ENCODE measurements around a stretch of chr11.

GRCh38 chr11:72040559-72041272 lies 39.6 kb downstream of the NUMA1 start:
- RAMPAGE, long total RNA = no peak
- RRBS = no CpG with 5 or more reads among the region's 19 CpGs
PRO-cap:
- standard = bidirectional peak, plus-strand start at chr11:72040913, minus-strand start at chr11:72040838; bidirectional peak, plus-strand start at chr11:72041170, minus-strand start at chr11:72041122
- CoPRO, capped RNA only, 2 experiments = peak in 2 of 2 experiments; most common plus-strand start chr11:72041147 (in 1); most common minus-strand start chr11:72041135 (in 2)
- CoPRO, capped and uncapped RNA, 2 experiments = no peak in any of the 2 experiments
- CoPRO, uncapped RNA only, 2 experiments = no peak in any of the 2 experiments
CAGE:
- cytosol, long polyA plus RNA = no peak
- long polyA plus RNA = no peak
- nucleolus, long total RNA = no peak
- nucleus, long polyA plus RNA = no peak

DNA sequence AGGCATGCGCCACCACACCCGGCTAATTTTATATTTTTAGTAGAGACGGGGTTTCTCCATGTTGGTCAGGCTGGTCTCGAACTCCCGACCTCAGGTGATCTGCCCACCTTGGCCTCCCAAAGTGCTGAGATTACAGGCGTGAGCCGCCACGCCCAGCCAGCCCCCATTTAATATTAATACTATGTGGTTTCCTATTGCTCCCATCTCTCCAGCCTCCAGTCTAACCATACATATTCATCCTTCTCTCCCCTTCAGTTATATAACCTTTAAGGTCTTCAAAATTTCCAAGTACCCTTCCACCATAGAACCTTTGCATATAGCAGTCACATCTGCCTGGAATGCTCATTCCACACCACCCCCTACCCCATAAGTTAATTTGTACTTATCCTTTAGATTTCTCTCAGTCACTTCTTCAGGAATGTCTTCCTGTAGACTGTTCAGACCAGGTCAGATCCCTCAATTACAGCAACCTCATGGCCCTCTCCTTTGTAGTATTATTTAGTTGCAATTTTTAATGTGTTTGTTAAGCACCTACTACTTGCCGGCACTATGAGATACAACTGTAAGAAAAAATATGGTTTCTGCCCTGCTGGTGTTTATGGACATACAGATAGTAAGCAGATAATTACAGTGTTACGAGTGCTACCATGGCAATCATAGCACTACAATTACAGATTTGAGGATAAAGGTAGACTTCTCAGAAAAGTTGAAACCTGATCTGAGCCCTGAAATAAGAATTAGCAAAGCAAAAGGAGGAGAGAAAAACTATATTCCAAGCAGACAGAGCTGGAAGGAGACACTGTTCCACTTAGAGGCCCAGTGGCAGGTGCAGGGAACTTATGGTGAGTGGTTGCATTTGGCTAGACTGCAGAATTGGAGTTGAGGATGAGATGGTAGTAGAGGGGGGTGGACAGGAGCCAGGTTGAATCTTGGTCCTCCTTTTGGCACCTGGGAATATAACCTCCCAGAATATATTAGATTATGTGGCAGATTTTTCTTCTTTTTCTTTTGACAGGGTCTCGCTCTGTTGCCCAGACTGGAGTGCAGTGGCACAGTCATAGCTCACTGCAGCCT lies 2.7 kb downstream of the LRRC51 start:
- RAMPAGE, long total RNA = no peak
- RRBS = no CpG with 5 or more reads among the region's 11 CpGs
PRO-cap:
- standard = no peak
- CoPRO, capped RNA only, 2 experiments = peak in 1 of 2 experiments; most common plus-strand start position 797 of the sequence (in 1); most common minus-strand start position 739 of the sequence (in 1)
- CoPRO, capped and uncapped RNA, 2 experiments = no peak in any of the 2 experiments
- CoPRO, uncapped RNA only, 2 experiments = peak in 2 of 2 experiments; most common plus-strand start position 719 of the sequence (in 1); most common minus-strand start position 556 of the sequence (in 1)
CAGE:
- cytosol, long polyA plus RNA = no peak
- long polyA plus RNA = no peak
- nucleolus, long total RNA = no peak
- nucleus, long polyA plus RNA = no peak

- RAMPAGE, long total RNA = no peak
- RRBS = no CpG with 5 or more reads among the region's 2 CpGs
PRO-cap:
- standard = no peak
- CoPRO, capped RNA only, 2 experiments = no peak in any of the 2 experiments
- CoPRO, capped and uncapped RNA, 2 experiments = no peak in any of the 2 experiments
- CoPRO, uncapped RNA only, 2 experiments = no peak in any of the 2 experiments
CAGE:
- cytosol, long polyA plus RNA = no peak
- long polyA plus RNA = no peak
- nucleolus, long total RNA = no peak
- nucleus, long polyA plus RNA = no peak
These were observed 5.2 kb downstream of the LRRC51 start for GRCh38 chr11:72085766-72086357.

DNA sequence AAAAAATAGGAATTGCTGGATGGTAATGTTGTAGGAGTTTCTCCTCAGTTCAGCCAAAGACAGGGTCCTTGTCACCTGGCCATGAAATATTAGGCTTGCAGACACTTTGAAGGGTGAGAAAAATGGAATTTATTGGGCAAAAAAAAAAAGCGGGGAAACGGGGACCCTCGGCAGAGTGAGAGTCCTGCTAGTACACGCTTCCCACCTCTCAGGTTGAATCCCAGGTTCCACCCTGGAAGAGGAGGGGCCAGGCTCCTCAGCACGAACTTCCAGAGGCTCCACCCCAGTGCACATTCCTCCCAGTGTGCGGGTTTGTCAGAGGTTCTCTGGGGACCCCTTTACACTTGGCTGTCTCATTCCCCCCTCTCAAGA lies 27.3 kb downstream of the FOLR3 start:
- RAMPAGE, long total RNA = no peak
- RRBS = no CpG with 5 or more reads among the region's 6 CpGs
PRO-cap:
- standard = bidirectional peak, plus-strand start at position 286 of the sequence, minus-strand start at position 215 of the sequence
- CoPRO, capped RNA only, 2 experiments = peak in 1 of 2 experiments; most common plus-strand start position 291 of the sequence (in 1)
- CoPRO, capped and uncapped RNA, 2 experiments = no peak in any of the 2 experiments
- CoPRO, uncapped RNA only, 2 experiments = no peak in any of the 2 experiments
CAGE:
- cytosol, long polyA plus RNA = no peak
- long polyA plus RNA = no peak
- nucleolus, long total RNA = no peak
- nucleus, long polyA plus RNA = no peak

GRCh38 chr11:72224434-72224543 lies 278 bp upstream of the INPPL1 start:
- RAMPAGE, long total RNA = no peak
- RRBS = no CpG with 5 or more reads among the region's 4 CpGs
PRO-cap:
- standard = no peak
- CoPRO, capped RNA only, 2 experiments = no peak in any of the 2 experiments
- CoPRO, capped and uncapped RNA, 2 experiments = no peak in any of the 2 experiments
- CoPRO, uncapped RNA only, 2 experiments = peak in 1 of 2 experiments; most common minus-strand start chr11:72224499 (in 1)
CAGE:
- cytosol, long polyA plus RNA = no peak
- long polyA plus RNA = no peak
- nucleolus, long total RNA = no peak
- nucleus, long polyA plus RNA = no peak

DNA sequence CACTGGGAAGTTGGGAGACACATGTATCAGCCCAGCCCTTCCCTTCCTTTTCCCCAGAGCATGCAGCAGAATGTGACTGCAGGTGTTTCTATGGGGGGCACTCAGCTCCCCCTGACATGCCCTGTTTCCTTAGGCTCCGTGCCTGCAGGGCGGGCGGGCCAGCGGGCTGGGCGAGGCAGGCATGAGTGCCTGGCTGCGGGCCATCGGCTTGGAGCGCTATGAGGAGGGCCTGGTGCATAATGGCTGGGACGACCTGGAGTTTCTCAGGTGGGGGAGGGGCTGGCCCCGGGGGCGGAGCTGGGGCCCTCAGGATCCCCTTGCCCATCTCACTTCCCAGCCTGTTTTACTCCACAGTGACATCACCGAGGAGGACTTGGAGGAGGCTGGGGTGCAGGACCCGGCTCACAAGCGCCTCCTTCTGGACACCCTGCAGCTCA lies 6.0 kb downstream of the PHOX2A start:
- RAMPAGE, long total RNA = no peak
- RRBS = no CpG with 5 or more reads among the region's 14 CpGs
PRO-cap:
- standard = no peak
- CoPRO, capped RNA only, 2 experiments = no peak in any of the 2 experiments
- CoPRO, capped and uncapped RNA, 2 experiments = no peak in any of the 2 experiments
- CoPRO, uncapped RNA only, 2 experiments = no peak in any of the 2 experiments
CAGE:
- cytosol, long polyA plus RNA = no peak
- long polyA plus RNA = no peak
- nucleolus, long total RNA = no peak
- nucleus, long polyA plus RNA = no peak

DNA sequence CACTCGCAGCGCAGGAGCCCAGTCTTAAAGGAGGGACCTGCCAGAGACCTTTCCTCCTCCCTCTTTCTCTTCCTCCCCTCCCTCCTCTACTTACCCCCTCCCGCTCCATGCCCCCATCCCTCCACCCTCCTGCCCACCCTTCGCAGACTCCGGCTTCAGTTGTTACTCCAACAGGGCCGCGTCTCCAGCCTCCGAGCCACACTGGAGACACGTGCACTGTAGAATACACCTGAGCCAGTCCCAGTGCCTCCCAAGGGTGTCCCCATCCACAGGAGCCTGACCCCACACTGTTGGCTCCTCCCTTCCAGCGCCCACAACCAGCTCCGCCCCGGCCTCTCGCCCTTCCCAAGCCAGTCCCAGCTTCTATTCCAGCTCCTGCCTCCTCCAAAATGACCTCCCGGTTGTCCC lies 59.3 kb downstream of the PDE2A start:
- RAMPAGE, long total RNA = no peak
- RRBS = 5% methylated on average over 3 of the region's 14 CpGs
PRO-cap:
- standard = no peak
- CoPRO, capped RNA only, 2 experiments = no peak in any of the 2 experiments
- CoPRO, capped and uncapped RNA, 2 experiments = no peak in any of the 2 experiments
- CoPRO, uncapped RNA only, 2 experiments = no peak in any of the 2 experiments
CAGE:
- cytosol, long polyA plus RNA = no peak
- long polyA plus RNA = no peak
- nucleolus, long total RNA = no peak
- nucleus, long polyA plus RNA = no peak

DNA sequence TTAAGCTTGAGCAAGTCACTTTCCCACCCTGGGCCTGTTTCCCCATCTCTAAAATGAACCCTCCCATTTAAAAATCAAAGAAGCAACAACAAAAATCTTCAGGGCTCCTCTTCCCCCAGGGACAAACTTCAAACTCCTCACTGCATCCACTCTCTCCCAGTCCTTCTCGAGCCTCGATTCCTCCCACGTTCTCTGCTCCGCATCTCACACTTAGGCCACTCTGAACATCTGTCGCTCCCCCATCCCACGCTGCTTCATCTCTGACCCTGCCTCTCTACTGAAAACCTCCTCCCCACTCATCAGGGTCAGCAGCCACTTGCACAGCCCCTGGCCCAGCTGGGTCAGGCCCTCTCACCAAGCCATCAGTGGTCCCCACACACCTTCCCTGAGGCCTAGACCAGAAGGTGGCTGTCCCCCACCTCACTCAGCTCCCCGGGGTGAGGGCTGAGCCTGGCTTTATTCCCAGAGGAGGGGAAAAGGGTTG lies 17.4 kb downstream of the PDE2A start:
- RAMPAGE, long total RNA = no peak
- RRBS = no CpG with 5 or more reads among the region's 7 CpGs
PRO-cap:
- standard = no peak
- CoPRO, capped RNA only, 2 experiments = no peak in any of the 2 experiments
- CoPRO, capped and uncapped RNA, 2 experiments = no peak in any of the 2 experiments
- CoPRO, uncapped RNA only, 2 experiments = no peak in any of the 2 experiments
CAGE:
- cytosol, long polyA plus RNA = no peak
- long polyA plus RNA = no peak
- nucleolus, long total RNA = no peak
- nucleus, long polyA plus RNA = no peak

DNA sequence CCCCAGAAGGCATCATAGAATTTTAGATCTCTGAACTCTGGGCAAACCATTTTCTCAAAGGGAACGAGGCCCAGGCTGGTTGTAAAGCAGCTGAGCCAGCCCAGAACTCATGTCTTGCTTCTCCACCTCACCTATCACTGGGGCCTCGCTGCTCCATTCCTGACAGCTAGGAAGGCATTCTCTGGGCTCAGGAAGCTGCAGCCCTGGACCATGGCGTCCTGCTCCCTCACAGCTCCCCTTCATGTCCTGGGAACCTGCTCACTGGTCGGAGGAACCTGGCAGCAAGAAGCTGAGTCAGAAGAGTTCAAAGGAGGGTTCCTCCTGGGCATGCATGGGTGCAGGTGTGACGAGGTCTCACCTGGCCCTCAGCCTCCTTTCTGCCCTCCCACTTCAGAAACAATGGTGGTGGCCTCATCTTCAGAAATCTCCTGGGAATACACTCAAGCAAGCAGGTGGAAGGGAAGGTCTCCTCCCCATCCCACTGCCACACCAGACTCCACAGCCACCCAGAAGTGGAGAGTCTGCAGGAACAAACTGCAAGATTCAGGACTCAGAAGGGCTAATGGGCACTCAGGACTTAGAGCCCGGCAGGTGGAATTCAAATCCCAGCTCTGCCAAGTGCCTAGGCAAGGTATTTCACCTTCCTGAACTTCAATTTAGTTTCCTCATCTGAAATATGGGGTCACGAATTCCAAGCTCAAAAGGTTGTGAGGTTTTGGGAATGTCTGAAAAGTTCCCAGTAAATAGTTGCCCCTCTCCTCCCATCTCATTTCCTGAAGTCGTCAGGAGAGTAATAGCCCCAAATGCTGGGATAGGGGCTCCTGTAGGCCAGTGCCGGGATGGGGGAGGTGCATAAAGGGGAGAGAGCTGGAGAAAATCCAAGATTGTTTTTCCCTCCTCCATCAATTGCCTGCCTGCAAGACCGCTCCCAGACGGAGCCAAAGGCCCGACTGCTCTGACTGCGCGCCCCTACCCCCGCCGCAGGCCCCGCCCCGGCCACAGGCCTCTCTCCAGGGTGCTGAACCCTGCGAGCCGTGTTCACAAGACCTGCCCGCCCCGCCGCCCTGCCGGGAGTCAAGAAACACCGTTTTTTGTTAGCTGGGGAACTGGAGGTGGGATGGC lies 2.1 kb upstream of the PDE2A start:
- RAMPAGE, long total RNA = no peak
- RRBS = 3% methylated on average over 5 of the region's 25 CpGs
PRO-cap:
- standard = no peak
- CoPRO, capped RNA only, 2 experiments = no peak in any of the 2 experiments
- CoPRO, capped and uncapped RNA, 2 experiments = no peak in any of the 2 experiments
- CoPRO, uncapped RNA only, 2 experiments = no peak in any of the 2 experiments
CAGE:
- cytosol, long polyA plus RNA = no peak
- long polyA plus RNA = no peak
- nucleolus, long total RNA = no peak
- nucleus, long polyA plus RNA = no peak

- RAMPAGE, long total RNA = no peak
- RRBS = no CpG with 5 or more reads among the region's 5 CpGs
PRO-cap:
- standard = no peak
- CoPRO, capped RNA only, 2 experiments = no peak in any of the 2 experiments
- CoPRO, capped and uncapped RNA, 2 experiments = no peak in any of the 2 experiments
- CoPRO, uncapped RNA only, 2 experiments = no peak in any of the 2 experiments
CAGE:
- cytosol, long polyA plus RNA = no peak
- long polyA plus RNA = no peak
- nucleolus, long total RNA = no peak
- nucleus, long polyA plus RNA = no peak
These were observed 19.7 kb upstream of the PDE2A start for GRCh38 chr11:72693937-72694264.

DNA sequence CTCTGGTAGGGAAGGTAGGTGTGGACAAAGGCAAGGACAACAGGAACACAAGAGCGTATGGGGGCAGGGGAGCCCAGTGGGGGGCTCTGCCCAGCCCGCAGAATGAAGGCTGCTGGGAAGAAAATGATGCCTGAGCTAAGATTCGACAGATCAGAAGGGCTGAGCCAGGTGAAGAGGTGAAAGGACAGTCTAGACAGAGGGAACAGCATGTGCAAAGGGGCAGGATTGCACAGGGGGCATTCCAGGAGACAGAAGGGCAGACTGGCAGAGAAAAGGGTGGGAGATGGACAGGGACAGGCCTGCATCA lies 33.2 kb upstream of the PDE2A start:
- RAMPAGE, long total RNA = no peak
- RRBS = no CpG with 5 or more reads among the region's 3 CpGs
PRO-cap:
- standard = no peak
- CoPRO, capped RNA only, 2 experiments = no peak in any of the 2 experiments
- CoPRO, capped and uncapped RNA, 2 experiments = no peak in any of the 2 experiments
- CoPRO, uncapped RNA only, 2 experiments = no peak in any of the 2 experiments
CAGE:
- cytosol, long polyA plus RNA = no peak
- long polyA plus RNA = no peak
- nucleolus, long total RNA = no peak
- nucleus, long polyA plus RNA = no peak

DNA sequence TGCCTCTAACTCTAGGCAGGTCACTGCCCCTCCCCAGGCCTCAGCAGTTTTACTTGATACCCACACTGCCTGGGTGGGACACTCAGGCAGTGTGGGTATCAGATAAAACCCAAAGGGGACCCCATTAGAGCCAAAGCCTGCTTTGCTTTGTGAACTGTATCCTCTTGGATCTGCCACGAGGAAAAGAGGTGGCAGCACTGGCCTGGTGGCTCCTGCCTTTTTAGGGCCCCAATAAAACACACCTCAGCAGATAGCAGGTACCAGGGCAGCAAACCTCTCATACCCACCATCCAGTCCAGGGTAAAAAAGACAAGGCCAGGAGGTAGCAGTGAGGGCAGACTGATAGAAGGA lies 10.4 kb downstream of the STARD10 start:
- RAMPAGE, long total RNA = no peak
- RRBS = no CpG with 5 or more reads among the region's 1 CpG
PRO-cap:
- standard = no peak
- CoPRO, capped RNA only, 2 experiments = no peak in any of the 2 experiments
- CoPRO, capped and uncapped RNA, 2 experiments = no peak in any of the 2 experiments
- CoPRO, uncapped RNA only, 2 experiments = no peak in any of the 2 experiments
CAGE:
- cytosol, long polyA plus RNA = no peak
- long polyA plus RNA = no peak
- nucleolus, long total RNA = no peak
- nucleus, long polyA plus RNA = no peak

- RAMPAGE, long total RNA = no peak
- RRBS = no CpG with 5 or more reads among the region's 10 CpGs
PRO-cap:
- standard = no peak
- CoPRO, capped RNA only, 2 experiments = no peak in any of the 2 experiments
- CoPRO, capped and uncapped RNA, 2 experiments = no peak in any of the 2 experiments
- CoPRO, uncapped RNA only, 2 experiments = no peak in any of the 2 experiments
CAGE:
- cytosol, long polyA plus RNA = no peak
- long polyA plus RNA = no peak
- nucleolus, long total RNA = no peak
- nucleus, long polyA plus RNA = no peak
These were observed 897 bp downstream of the ATG16L2 start for GRCh38 chr11:72815114-72815501.

DNA sequence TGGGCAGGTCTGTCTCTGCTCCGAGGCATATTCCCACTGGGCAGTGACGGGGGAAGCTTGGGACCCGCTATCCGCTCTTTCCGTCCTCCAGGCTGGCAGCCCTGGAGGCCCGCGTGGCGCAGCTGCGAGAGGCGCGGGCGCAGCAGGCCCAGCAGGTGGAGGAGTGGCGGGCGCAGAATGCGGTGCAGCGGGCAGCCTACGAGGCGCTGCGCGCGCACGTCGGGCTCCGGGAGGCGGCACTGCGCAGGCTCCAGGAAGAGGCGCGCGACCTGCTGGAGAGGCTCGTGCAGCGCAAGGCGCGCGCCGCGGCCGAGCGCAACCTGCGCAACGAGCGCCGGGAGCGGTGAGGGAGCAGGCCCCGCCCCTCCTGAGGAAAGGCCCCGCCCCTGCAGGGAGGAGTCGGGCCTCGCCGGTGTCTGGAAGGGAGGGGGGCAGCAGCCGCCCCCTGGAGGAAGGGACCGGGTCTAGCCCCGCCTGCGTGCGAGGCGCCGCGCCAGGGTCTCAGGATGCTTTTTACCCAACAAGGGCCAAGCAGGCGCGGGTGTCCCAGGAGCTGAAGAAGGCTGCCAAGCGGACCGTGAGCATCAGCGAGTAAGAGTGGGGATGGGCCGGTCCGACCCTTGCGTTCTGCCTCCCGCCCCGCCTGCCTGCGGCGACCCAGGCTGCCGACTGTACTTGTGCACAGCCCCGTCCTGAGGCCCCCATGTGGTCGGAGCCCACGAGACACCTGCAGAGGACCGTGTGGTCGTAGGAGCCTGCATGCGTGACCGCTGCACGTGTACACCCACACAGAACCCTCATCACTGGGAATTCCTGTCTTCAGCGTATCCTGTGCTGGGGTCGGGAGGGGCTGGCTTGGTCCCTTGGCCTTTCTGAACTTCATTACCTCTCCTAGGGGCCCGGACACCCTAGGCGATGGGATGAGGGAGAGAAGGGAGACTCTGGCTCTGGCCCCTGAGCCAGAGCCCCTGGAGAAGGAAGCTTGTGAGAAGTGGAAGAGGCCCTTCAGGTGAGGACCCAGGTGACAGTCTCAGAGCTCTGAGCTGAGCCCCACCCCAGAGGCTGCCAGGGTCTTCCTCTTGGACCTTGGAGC lies 8.1 kb downstream of the ATG16L2 start:
- RAMPAGE, long total RNA = no peak
- RRBS = 24% methylated on average over 14 of the region's 81 CpGs
PRO-cap:
- standard = bidirectional peak, plus-strand start at position 265 of the sequence, minus-strand start at position 165 of the sequence
- CoPRO, capped RNA only, 2 experiments = peak in 2 of 2 experiments; most common plus-strand start position 450 of the sequence (in 1); most common minus-strand start position 208 of the sequence (in 2)
- CoPRO, capped and uncapped RNA, 2 experiments = peak in 1 of 2 experiments; most common plus-strand start position 250 of the sequence (in 1); most common minus-strand start position 208 of the sequence (in 1)
- CoPRO, uncapped RNA only, 2 experiments = no peak in any of the 2 experiments
CAGE:
- cytosol, long polyA plus RNA = no peak
- long polyA plus RNA = no peak
- nucleolus, long total RNA = no peak
- nucleus, long polyA plus RNA = no peak

DNA sequence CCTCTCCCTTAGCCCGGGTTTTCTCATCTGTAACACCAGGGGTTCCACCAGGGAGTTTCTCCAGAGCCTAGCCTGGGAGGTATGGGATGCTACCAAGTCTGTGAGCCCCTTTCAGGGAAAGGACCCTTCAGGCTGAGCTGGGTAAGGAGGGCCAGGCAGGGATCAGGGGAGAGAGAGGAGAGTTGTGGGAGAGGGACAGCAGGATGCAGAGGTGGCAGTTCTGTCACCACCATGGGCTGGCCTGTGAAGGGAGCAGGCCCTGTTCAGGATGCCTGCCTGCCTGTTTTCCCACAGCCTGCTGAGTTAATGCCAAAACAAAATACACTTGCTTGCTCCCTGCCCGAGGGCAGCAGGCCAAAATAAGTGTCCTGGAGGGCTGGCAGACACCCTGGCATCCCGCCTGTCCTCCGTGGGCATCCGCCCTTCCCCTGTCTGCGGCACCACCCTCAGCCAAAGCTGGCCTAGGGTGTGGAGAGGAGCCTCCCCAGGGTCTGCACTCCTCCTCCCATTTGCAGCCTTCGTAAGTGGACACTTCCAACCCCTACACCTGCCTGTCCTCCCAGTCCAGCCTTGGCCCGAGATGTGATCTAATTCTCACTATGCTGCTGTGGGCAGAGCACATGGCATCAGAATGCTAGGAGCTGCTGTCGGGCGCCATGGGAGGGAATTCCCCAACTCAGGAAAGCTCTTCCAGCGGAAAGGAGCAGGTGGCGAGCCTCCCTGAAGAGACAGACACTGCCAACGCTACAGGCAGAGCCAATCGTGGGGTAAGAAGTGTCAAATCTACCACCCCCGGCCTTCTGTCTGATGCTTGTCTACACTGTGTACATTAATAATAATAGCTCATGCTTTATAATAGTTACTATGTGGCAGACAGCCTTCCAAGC lies 6.0 kb upstream of the FCHSD2 start:
- RAMPAGE, long total RNA = no peak
- RRBS = no CpG with 5 or more reads among the region's 15 CpGs
PRO-cap:
- standard = no peak
- CoPRO, capped RNA only, 2 experiments = no peak in any of the 2 experiments
- CoPRO, capped and uncapped RNA, 2 experiments = no peak in any of the 2 experiments
- CoPRO, uncapped RNA only, 2 experiments = no peak in any of the 2 experiments
CAGE:
- cytosol, long polyA plus RNA = no peak
- long polyA plus RNA = no peak
- nucleolus, long total RNA = no peak
- nucleus, long polyA plus RNA = no peak

GRCh38 chr11:73182710-73183241 lies 35.3 kb upstream of the P2RY2 start:
- RAMPAGE, long total RNA = no peak
- RRBS = no CpG with 5 or more reads among the region's 3 CpGs
PRO-cap:
- standard = unidirectional peak, minus-strand start at chr11:73182903
- CoPRO, capped RNA only, 2 experiments = no peak in any of the 2 experiments
- CoPRO, capped and uncapped RNA, 2 experiments = no peak in any of the 2 experiments
- CoPRO, uncapped RNA only, 2 experiments = no peak in any of the 2 experiments
CAGE:
- cytosol, long polyA plus RNA = no peak
- long polyA plus RNA = no peak
- nucleolus, long total RNA = no peak
- nucleus, long polyA plus RNA = no peak

DNA sequence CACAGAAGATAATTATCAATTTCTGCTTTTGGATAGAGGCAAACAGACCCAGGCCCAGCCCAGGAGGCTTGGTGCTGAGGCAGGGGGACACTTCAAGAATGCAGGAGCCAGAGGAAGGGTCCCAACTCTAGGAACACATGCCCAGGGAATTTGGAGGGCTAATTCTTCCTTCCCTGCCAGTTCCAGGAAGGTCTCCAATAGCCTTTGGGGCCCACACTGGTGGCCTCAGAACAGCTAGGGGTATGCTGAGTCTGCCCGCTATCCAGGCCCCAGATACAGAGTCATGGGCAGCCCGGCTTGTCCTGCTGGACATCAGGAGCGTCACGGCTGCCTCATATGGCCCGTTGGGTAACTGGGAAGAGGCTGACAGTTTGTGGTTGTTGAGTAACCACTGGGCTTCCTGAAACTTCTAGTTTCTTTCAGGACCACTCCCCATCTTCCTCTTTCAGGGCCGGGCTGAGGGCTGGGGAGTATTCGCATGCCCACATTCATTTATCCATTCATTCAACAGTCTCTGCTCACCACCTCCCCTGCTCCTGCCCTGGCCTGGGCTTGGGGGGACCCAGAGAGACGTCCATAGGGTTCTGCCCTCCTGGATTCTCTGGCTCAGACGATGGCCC lies 13.5 kb upstream of the P2RY2 start:
- RAMPAGE, long total RNA = no peak
- RRBS = no CpG with 5 or more reads among the region's 9 CpGs
PRO-cap:
- standard = no peak
- CoPRO, capped RNA only, 2 experiments = no peak in any of the 2 experiments
- CoPRO, capped and uncapped RNA, 2 experiments = no peak in any of the 2 experiments
- CoPRO, uncapped RNA only, 2 experiments = no peak in any of the 2 experiments
CAGE:
- cytosol, long polyA plus RNA = no peak
- long polyA plus RNA = no peak
- nucleolus, long total RNA = no peak
- nucleus, long polyA plus RNA = no peak

GRCh38 chr11:73242249-73243168 lies 24.4 kb downstream of the P2RY2 start:
- RAMPAGE, long total RNA = no peak
- RRBS = 11% methylated on average over 2 of the region's 14 CpGs
PRO-cap:
- standard = unidirectional peak, minus-strand start at chr11:73242748
- CoPRO, capped RNA only, 2 experiments = peak in 2 of 2 experiments; most common minus-strand start chr11:73242748 (in 2)
- CoPRO, capped and uncapped RNA, 2 experiments = peak in 2 of 2 experiments; most common plus-strand start chr11:73243044 (in 1); most common minus-strand start chr11:73242747 (in 1)
- CoPRO, uncapped RNA only, 2 experiments = peak in 1 of 2 experiments; most common minus-strand start chr11:73242748 (in 1)
CAGE:
- cytosol, long polyA plus RNA = no peak
- long polyA plus RNA = no peak
- nucleolus, long total RNA = no peak
- nucleus, long polyA plus RNA = no peak

Data from K562 (cell line).